Ishikawa (cell line): ENCODE measurements around the genes ZMAT3 and PIK3CA.

DNA sequence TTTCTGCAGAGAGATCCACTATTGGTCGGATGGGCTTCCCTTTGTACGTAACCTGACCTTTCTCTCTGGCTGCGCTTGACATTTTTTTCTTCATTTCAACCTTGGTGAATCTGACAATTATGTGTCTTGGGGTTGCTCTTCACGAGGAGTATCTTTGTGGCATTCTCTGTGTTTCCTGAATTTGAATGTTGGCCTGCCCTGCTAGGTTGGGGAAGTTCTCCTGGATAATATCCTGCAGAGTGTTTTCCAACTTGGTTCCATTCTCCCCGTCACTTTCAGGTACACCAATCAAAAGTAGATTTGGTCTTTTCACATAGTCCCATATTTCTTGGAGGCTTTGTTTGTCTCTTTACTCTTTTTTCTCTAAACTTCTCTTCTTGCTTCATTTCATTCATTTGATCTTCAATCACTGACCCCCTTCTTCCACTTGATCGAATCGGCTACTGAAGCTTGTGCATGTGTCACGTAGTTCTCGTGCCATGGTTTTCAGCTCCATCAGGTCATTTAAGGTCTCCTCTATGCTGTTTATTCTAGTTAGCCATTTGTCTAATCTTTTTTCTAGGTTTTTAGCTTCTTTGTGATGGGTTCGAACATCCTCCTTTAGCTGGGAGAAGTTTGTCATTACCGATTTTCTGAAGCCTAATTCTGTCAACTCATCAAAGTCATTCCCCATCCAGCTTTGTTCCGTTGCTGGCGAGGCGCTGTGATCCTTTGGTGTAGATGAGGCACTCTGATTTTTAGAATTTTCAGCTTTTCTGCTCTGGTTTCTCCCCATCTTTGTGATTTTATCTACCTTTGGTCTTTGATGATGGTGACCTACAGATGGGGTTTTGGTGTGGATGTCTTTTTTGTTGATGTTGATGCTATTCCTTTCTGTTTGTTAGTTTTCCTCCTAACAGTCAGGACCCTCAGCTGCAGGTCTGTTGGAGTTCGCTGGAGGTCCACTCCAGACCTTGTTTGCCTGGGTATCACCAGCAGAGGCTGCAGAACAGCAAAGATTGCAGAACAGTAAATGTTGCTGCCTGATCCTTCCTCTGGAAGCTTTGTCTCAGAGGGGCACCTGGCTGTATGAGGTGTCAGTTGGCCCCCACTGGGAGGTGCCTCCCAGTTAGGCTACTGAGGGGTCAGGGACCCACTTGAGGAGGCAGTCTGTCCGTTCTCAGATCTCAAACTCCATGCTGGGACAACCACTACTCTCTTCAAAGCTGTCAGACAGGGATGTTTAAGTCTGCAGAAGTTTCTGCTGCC, 46.1 kb downstream of the NCEH1 start:
- RRBS, result no CpG with 5 or more reads among the region's 16 CpGs

DNA sequence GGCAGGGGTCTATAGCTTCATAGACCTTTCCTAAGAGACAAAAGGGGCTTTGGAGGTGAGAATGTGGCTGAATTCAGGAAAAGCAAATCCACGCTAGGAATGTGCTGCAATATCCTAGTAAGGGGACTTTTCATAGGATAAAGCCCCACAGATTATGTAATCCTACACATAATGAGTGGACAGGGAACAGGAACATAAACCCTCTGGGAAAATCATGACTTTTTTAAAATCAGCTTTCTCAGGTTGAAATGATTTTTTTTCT, 1.4 kb downstream of the NCEH1 start:
- RRBS, result no CpG with 5 or more reads among the region's 1 CpG

DNA sequence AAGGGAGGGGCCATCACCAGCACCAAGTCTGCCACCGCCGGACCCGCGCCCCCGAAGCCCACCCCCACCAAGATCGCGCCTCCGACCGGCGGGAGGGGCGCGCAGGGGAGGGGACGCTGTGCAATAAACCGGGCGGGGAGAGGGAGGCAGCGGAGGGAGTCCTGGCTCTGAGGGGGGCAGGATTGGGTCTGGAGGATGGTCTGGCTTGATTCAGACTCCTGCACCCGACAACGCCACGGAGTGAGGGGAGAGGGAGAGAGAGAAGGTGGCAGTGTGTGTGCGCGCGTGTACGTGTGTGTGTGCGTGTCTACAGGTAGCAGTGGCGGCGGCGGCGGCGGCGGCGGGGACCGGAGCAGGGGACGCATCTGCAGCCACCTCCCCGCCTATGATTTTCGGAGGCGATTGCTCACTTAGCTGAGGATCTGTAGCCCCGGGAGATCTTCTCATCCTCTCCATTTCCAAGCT, 1.8 kb upstream of the NLGN1 start:
- RRBS, result 1% methylated on average over 18 of the region's 37 CpGs

- RRBS, result no CpG with 5 or more reads among the region's 23 CpGs
Observed at GRCh38 chr3:174264948-174265524, 594.1 kb upstream of the NAALADL2 start.

- RRBS, result no CpG with 5 or more reads among the region's 1 CpG
Observed at GRCh38 chr3:174448278-174448677, 410.9 kb upstream of the NAALADL2 start.

DNA sequence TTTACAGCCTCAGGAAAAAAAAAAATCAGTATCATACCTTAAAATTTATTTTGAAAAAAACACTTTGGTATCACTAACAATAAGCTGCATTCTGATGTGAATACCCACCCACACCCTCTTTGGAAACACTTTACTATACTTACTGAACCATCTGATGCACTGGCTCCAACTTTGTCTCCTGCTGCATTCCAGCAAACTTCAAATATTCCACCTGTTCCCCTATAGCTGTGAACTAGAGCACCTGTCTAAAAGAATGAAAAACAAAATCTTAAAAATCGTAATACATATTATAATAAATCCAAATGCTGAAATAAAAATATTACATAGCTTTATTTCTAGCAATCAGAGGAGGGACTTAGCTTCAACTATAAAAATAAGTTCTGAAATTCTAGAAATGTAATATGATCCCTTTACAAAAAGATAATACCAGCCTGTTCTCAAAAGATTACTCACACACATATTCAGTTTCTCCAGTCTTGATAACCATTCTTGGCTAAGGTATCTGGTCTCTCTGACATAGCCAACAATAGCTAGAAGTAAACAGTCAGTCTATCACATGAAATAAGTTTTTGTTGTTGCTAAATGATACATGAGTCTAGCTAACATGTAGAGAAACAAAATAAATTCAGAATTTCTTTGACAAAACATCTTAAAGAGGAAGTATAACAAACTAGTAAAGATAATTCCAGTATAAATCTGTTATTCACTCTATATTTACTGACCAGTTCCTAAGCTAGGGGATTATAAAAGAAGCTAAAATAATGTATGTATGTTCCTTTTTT, 170.9 kb downstream of the TBL1XR1 start:
- RRBS, result no CpG with 5 or more reads among the region's 1 CpG

- RRBS, result no CpG with 5 or more reads among the region's 4 CpGs
Observed at GRCh38 chr3:177056667-177057225, 140.5 kb downstream of the TBL1XR1 start.

DNA sequence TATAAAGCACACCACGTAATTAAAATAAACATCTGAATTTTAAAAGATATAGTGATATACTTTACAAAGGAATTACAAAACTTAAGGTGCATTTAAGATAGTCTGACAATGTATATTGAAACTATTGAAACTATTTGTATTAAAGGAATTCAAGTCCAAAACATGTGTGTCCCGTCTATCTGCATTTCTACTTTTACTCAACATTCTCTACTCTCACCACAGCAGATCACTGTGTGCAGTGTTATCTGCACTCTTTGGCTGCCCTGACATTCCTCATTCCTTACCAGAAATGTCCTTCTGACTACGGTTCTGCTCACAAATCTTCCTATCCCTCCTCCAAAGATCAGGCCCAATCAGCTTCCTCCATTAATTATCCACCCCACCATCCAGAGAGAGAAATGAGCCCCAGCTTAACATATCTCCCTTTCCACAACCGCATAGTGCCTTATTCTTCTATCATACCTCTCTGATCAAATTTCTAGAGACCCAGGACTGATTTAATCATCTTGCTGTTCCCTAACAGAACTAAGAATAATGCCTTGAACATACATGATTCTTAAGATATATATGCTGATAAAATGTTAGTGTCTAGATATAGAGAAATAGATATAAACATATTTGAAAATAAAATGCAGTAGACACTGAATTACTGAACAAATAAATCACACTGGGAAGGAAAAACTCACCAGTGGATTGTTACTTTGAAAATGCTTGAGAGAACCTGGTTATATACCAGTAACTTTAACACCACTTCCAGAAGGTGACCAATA, 94.6 kb downstream of the TBL1XR1 start:
- RRBS, result no CpG with 5 or more reads among the region's 4 CpGs

- RRBS, result no CpG with 5 or more reads among the region's 4 CpGs
Observed at GRCh38 chr3:177142153-177142609, 55.1 kb downstream of the TBL1XR1 start.

DNA sequence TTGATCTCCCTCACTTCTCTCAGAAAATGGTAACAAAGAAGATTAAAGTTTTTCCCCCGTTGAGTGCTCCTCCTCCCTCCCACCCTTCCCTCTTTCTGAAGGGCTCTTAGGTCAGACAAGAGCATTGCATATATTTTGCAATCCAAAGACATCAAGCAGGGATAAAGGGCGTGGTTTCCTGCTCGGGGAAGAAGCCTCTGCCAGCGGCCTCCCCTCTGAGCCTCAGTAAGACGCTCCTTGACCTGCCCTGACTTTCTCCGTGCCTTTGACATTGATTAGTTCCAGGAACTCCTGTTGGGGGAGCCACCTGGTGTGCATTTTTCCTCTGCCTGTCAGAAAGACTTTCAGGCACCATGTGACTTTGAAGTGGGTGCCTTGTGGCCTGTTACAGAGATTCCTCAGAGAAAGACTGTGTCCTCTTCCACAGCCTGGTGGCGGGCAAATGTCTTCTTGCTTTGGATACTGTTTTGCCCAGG, 87.1 kb upstream of the TBL1XR1 start:
- RRBS, result no CpG with 5 or more reads among the region's 7 CpGs

- RRBS, result no CpG with 5 or more reads among the region's 12 CpGs
Observed at GRCh38 chr3:177345140-177346085, 148.1 kb upstream of the TBL1XR1 start.

- RRBS, result no CpG with 5 or more reads among the region's 9 CpGs
Observed at GRCh38 chr3:177589762-177590587, 392.7 kb upstream of the TBL1XR1 start.

DNA sequence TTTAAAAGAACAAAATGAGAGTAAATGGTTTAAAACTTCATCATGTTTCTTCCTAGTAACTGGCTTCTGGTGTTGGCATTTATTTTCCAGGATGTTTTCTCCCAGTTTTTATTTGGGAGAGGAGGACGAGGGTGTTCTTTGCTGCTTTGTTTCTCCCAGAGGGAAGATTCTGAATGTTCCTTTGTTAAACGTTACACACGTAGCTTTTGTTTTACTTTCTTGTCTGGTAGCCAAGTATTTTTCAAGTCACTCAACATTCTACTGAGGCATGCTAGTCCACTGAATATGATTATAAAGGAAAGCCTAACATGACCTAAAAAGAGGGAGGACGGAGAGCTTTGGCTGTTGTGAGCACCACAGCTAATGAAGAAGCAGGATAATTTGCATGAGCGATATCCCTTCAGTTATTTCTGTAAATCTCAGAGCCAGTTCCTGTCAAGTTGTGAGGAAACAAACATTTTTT, 422.1 kb upstream of the TBL1XR1 start:
- RRBS, result no CpG with 5 or more reads among the region's 5 CpGs

DNA sequence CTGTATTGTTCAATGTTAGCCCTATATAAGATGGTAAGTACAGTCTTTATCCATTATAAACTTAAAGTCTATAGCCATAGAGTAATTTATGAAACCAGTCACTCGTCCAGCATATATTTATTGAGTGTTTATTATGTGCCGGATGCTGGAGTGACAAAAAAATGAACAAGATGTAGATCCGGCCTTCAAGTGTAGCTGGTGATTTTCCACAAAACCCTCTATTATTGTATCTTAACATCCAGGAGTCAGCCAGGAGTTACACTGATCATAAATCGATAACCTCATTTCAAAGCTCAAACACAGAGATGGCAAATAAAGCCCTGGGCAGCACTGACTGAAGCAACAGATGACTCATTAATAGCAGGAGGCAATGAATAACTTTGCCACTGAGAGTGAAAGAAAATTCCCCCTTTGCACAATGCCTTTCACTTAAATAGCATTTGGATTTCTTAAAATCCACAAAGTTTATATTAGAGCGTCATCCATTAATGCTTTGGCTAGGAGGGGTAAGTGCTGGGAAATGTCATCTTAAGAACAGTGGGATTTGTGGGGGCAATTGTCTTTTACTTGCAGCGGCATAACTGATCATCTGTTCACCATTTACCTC, 630.1 kb upstream of the TBL1XR1 start:
- RRBS, result no CpG with 5 or more reads among the region's 6 CpGs

DNA sequence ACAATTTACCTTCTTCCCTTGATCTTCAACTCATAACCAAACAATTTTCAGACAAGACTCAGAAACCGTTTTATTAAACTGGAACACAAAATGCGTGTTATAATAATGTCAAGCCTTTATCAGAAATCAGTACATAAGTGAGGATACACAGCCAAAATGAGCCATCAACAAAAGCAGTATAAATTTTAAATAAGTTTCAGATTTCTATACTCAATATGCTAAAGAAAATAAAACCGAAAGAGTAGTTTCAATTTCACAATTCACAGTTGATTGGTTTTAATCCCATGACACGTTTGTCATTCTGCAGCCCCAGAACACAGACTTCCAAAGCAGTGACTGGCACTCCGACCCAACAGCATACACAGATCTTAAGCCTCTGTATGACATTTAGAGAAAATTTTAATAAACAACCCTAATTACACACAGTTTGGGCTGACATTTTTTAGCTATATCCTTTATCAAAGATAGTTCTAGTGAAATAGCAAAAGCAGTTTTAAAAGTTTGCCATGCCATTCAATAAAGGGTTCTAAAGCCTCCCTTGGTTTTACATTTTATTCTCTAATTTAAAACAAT, 54.3 kb downstream of the ZMAT3 start:
- RRBS, result no CpG with 5 or more reads among the region's 5 CpGs

DNA sequence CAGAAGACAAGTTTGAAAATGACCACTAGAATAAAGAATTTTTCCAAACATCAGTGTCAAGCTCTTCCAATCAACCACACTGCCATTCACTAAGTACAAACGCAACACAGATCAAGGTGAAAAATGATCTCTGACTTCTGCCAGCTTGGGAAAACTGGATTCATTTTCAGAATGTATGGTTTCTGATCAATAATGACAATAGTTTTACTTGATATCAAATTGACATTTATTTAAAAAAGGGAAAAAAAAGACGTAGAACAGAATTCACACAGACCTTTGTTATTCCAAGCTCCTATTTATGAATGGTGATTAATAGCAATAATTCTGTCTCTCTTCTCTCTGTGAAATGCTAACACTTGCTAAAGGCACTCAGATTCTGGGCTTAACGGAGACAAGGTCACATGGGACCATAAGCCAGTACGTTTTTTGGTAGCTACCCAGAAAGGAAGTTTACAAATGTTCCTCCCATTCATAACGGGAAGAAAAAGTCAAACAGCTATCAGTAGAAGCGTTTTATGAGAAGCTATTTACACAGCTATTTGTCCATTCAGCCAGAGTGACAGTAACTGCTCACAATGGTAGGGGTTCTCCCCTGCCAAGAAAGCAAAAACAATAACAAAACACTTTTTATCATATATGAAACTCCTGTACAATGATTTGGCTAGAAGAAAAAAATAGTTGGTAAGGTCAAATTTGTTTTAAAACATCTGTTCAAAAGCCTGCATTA, 51.6 kb downstream of the ZMAT3 start:
- RRBS, result no CpG with 5 or more reads among the region's 6 CpGs

DNA sequence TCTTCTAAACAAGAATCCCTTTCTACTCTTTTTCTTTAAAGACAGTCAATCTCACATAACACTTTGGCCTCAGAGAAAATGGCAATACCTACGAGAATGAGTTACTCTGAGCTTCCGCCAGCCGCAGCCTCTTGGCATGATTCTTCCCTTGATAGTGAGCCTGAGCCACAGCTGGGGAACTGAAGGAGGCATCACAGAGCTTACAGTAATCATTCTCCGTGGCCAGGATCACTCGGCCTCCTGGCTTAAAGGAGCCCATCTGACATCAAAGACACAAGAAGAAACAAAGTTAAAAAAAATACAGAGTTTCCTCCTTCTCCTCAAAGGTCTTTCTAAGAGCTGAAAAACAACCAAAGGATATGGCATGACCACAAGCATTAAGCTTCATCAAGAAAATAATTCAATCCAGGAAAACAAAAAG, 44.0 kb downstream of the ZMAT3 start:
- RRBS, result no CpG with 5 or more reads among the region's 5 CpGs

DNA sequence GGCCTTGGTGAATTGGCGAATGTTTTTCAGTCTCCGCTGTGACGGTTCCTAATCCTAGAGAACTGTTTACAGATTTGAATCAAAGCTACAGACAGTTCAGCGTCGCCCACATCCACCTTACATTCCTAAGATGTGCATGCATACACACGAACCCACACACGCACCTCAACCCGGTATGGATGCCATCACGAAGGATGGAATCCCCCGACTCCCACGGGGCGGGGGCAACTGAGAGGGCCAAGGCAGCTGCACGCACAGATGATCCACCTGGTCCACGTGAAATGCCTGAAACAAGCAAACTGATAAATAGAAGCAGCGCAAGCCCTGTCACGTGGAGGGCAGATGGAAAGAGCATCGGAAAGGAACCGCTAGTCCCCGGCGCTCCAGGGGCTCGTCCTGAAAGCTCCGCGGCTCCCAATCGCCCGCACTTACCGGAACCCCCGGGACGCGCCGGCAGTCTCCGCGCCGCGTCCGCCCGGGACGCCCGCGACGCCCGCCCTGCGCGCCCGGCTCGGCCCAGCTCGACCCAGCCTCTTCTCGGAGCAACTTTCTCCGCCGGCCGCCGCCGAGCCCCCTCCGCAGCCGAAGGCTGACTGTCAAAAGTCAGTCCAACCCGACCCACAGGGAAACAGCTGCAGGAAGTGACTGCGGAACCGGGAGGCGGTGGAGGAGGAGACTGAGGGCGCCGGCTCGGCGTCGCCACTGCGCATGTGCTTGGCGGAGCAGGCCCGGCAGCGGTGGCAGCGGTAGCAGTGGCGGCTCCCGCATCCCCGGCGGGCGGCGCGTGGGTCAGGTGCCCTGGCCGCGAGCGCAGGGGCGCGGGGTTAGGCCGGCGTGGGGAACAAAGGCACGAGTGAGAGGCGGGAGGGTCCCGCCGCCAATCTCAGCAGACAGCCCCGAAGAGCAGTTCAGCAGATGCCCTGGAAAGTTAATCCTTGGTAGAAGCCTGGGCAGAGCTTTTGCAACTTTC, at the start of gene ZMAT3:
TSS of gene ZMAT3 (minus strand) at position 647 of the 970 bp plus-strand sequence.
- RRBS, result 2% methylated on average over 43 of the region's 87 CpGs

DNA sequence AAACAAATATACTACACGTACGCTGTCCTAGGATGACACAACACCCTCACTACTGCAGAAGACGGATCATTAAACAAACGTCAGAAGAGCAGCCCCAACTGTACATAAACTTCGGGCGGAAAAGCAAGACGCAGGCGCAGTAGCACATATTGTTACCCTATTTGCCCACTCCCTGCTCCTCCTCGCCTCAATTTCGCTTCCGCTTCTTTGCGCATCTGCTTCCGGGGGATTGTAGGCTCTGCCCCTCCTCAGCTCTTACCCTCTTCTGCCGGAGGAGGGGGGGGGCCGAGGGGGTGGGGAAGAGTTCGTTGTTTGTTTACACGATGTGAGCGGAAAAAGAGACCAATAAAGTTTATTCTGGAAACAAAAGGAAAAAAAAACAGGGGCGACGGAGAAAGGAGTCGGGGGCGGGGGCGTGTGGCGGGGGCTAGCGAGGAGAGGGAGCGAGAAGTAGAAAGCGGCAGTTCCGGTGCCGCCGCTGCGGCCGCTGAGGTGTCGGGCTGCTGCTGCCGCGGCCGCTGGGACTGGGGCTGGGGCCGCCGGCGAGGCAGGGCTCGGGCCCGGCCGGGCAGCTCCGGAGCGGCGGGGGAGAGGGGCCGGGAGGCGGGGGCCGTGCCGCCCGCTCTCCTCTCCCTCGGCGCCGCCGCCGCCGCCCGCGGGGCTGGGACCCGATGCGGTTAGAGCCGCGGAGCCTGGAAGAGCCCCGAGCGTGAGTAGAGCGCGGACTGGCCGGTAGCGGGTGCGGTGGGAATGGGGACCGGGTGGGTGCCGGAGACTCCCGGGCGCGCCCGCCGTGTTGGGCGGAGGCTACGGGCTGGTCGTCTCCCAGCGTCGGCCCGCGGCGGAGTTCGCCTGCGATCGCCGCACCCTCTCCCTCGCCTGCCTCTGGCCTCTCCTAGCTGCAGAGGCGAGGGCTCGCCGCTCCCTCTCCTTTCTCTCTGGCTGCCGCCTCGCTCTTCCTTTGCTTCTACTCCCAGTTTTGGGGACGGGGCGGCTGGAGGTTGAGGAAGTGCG, at the start of gene PIK3CA:
TSS of gene PIK3CA (plus strand) at position 463 of the 1,014 bp plus-strand sequence.
- RRBS, result 3% methylated on average over 22 of the region's 97 CpGs